Measurements from ENCODE around the gene DCTN4.

DNA sequence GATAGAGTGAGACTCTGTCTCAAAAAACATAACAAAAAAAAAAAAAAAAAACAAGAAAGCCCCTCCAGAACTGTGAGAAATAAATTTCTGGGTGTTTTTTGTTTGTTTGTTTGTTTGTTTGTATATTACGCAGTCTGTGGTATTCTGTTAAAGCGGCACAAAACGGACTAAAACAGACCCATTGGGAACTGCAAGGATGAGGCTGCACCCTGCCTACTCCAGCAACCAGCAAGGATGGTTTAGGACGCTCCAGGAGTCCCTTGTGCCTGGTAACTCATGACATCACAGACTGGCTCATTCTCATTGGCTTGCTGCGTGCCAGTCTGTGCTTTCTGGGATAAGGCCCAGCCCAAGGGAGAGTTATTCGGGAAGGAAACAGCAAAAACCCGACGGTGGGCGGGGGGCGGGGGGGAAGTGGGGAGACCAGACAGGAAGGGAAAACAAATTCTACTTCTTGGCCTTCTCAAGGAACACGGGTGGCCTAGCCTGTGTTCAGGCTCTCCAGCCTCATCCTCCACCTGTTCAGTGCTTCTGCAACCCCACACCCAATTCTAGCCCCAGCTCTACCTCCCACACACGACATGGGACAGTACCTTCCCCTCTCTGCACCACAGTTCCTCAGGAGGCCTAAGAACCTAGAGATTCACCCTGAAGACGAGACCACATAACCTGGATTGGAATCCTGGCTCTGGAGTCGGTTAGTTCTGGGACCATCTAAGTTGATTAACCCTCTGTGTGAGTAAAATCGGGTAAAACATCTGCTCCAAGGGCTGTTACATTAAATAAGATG is 2.8 kb downstream of the CD74 start:
- PRO-cap, result no peak
- RAMPAGE, long total RNA, 4 experiments, result no peak in any of the 4 experiments

DNA sequence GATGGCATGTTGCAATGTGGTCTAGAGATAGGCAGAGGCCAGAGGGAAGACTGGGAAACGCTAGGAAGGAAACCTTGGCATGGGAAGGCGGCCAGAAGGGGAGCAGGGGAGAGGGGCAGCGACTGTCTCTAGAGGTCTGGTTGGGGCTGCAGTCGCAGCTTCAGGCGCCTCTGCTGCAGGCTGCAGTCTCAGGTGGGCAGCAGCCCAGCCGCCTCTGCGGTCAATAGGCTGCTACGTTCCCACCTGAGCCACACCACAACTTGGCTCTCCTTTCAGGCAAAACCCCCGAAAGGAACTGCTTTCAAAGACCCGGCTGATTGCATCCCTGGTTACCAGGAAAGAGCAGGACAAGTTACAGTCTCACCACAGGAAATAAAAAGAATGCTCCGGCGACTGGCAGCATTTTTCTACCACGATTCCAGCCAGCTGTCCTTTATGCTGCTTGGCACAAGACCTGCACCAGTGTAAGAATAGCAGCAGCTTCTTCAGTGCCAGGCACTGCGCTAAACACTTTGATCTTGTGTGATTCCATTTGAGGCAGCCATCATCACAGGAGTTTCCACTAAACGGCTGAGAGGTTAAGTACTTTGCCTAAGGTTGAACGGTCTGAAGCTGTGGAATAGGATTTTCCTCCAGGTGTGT is 7.6 kb downstream of the RPS14 start:
- PRO-cap, result no peak
- RAMPAGE, long total RNA, 4 experiments, result no peak in any of the 4 experiments

DNA sequence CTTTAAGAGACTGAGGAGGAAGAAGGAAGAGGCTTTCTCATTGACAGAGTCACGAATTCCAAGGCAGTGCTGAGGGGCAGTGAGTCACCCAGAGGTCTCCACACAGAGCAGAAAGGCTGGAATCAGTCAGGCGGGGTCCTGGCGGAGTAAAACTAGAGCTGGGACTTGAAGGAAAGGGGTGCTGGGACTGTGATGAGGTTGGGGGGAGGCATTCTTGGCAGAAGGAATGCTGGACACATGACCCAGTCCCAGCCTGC is 23.4 kb upstream of the RPS14 start:
- PRO-cap, result no peak
- RAMPAGE, long total RNA, 4 experiments, result no peak in any of the 4 experiments

DNA sequence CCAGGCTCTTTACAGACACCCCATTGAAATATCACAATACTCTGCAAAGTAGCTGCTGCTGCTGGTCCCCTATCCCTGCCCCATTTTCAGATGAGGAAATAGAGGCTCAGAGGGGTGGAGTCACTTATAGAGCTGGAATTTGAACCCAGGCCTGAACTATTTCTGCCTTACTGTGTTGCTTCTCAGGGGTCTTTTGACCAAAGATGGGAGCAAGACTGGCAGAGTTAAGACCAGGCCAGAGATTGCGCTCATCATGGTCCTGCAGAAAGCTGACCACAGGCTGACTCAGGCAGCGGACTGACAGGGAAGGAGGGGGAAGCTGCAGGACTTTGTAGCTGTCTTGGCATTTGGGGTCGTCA is 18.5 kb upstream of the NDST1 start:
- PRO-cap, result no peak
- RAMPAGE, long total RNA, 4 experiments, result no peak in any of the 4 experiments

DNA sequence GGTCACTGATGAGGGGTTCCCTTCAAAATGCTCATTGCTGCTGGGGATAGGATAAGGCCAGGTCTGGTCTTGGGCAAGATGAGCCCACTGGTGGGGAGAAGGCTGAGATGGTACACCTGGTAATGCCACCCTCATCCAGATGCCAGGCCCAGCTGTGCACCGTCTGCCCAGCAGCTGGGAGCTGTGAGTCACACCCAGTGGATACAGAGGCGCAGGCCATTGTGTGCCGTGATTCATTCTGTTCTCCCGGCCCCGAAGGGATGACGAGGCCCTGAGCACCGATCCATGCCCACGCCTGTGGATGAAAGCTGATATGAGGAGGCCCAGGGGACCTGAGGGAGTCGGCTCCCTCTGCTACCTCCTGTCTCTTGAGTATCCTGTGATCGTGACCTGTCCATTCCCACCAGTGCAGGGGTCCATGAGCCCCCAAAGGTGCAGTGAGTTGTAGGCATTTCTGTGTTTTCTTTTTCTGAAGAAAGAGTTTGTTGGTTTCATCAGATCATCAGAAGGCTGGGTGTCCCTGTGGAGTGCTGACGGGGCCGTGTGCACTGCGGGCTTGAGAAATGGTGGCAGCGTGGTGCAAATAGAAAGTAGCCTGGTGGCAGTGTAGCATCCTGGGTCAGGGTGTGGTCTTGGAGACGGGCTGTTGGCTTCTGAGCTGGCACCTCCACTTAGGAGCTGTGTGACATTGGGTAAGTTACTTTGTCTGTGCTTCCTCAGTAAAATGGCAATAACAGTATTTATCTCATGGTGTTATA is 10.2 kb upstream of the NDST1 start:
- PRO-cap, result no peak
- RAMPAGE, long total RNA, 4 experiments, result no peak in any of the 4 experiments

GRCh38 chr5:150533156-150533567 is 25.2 kb downstream of the NDST1 start:
- PRO-cap, result no peak
- RAMPAGE, long total RNA, 4 experiments, result no peak in any of the 4 experiments

DNA sequence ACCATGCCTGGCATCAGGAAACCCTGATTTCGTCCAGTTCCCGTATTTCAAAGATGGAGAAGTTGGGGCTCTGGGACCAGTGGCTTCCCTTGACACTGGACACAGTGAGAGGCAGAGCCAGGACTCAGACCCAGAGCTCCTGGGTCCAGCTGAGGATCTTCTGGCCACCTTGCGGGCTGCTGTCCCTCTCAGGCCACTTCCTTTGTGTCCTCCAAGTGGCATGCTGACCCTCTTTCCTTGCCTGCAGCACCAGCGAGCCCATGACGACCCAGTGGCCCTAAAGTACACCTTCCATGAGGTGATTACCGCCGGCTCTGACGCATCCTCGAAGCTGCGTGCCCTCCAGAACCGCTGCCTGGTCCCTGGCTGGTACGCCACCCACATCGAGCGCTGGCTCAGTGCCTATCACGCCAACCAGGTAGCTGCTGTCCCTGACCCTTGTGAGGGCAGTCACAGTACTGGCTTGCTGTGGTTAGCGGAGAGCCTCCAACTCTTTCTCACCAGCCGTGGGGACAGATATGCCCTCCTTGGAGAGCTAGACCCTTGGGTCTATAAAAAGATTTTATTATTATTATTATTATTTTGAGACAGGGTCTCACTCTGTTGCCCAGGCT is 40.1 kb downstream of the NDST1 start:
- PRO-cap, result no peak
- RAMPAGE, long total RNA, 4 experiments, result no peak in any of the 4 experiments

DNA sequence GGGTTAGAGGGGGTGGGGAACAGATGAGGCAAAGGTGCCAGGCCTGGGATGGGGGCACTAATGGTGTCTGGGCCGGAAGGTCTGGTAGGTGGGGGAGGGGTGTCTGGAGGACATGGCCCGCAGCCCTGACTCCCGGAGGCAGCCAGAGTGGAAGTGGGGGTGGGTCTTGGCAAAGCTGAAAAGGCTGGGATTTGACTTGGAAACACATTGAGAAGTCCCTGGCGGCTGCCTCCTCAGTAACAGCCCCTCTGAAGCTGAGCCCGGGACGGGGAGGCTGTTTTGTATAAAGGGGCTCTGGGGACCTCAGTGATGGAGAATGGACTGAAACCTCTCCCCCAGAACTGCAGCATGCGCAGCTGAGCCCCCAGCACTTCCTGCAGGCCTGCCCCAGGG is 49.4 kb upstream of the SYNPO start:
- PRO-cap, result no peak
- RAMPAGE, long total RNA, 4 experiments, result no peak in any of the 4 experiments

- PRO-cap, result no peak
- RAMPAGE, long total RNA, 4 experiments, result no peak in any of the 4 experiments
These were observed 35.9 kb upstream of the SYNPO start for GRCh38 chr5:150604464-150605142.

- PRO-cap, result no peak
- RAMPAGE, long total RNA, 4 experiments, result no peak in any of the 4 experiments
These were observed 26.3 kb upstream of the SYNPO start for GRCh38 chr5:150613945-150614779.

DNA sequence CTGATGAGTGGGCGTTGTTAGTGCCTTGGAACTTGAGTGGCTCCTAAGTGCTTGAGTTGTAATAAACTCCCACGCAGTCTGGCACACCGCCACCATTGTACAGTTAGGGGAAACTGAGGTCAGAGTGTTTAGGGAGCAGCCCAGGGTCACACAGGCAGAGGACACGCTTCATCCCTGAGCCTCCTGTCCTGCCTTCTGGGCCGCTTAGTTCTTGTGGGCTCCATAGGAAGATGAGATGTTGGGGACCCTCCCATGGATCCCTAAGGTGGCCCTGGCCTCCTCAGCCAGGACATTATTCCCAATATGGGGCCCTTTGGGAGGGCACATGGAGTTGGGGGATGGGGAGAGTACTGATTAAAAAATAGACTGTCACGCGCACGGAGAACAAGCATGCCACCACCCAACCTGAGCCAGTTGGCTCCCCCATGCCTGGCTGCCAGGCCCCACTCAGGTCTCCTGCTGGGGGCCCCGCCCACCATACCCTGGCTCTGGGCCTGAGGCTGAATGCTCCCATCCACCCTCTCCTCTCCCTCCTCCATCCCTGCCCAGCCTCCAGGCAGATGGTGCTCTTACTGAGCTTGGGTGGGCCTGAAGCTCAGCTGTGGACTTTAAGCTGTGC is 10.2 kb upstream of the SYNPO start:
- PRO-cap, result no peak
- RAMPAGE, long total RNA, 4 experiments, result no peak in any of the 4 experiments

DNA sequence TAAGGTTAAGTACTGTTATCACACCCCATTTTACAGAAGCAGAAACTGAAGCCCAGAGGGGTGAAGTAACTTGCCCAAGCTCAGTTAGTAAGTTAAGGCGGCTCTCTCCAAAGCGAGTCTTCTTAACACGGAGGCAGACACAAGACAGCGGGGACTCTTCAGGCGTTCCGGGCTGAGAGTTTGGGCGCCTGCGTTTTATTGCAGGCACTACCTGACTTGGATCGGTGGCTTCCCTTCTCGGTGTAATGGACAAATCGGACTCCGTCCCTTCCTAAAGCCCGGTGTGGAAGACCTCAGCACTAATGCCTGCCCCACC is 5.0 kb upstream of the MYOZ3 start:
- PRO-cap, result no peak
- RAMPAGE, long total RNA, 4 experiments, result no peak in any of the 4 experiments

GRCh38 chr5:150758135-150759436 is at the start of gene DCTN4:
DCTN4 (minus strand) TSS chr5:150759017.
- PRO-cap, result no peak
- RAMPAGE, long total RNA, 4 experiments, result start-site peak on the minus strand in 2 of 4 experiments, at chr5:150758982-150759047 at its widest, 188 to 860 reads per replicate

DNA sequence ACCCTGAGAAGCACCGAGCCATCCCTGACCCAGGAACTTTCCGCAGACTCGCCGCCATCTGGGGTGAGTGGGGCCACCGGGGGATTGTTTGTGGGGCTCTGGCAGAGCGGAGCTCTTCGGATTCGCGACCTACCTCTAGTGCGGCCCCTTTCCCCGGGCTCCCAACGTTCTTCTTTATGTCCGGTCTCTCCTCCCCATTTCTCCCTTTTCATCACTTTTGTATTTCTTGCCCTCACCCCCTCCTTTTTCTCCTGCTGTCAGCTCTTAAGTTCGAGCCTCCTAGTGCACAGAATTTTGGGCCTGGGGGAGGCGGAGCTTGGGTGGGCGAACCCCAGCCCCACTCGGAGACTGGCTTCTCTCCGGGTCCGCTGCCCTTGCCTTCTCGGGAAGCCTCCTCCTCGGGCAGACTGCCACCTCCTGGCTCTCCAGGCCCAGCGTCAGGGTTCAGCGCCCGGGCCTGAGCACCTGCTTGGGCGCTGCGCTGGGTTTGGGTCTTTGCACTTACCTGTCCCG is 409 bp downstream of the SMIM3 start:
- PRO-cap, result no peak
- RAMPAGE, long total RNA, 4 experiments, result no peak in any of the 4 experiments

DNA sequence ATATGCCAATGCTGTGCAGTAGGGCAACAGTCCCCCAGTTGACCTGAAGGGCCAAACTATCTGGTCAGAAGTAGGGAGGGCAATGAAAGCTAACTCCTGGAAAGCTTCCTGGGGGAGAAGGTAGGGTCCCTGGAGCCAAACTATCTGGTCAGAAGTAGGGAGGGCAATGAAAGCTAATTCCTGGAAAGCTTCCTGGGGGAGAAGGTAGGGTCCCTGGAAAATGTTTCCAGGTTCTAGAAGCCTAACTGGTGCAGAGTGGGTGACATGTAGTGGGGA is 48.4 kb upstream of the ZNF300 start:
- PRO-cap, result no peak
- RAMPAGE, long total RNA, 4 experiments, result no peak in any of the 4 experiments

DNA sequence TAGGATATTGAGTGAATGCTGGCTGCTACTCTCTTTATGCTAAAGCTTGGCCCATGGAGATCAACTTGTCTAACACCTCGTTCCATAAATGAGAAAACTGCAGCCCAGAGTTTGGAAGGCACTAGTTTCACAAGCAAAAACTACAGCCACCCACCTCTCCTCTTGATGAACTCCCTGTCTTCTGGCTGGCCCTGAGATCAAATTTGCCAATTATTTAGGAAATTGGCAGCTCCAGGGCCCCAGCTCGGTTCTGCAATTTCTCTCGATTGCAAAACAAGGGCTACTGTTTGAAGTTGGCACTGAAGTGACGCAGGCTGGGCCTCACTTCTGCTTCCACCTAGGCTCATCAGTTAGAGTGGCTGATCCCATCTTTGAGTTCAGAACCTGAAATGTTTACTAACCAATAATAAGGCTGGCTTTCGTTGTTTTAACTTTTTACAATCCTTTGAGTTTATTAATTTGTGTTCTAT is 3.7 kb upstream of the GPX3 start:
- PRO-cap, result no peak
- RAMPAGE, long total RNA, 4 experiments, result no peak in any of the 4 experiments

- PRO-cap, result no peak
- RAMPAGE, long total RNA, 4 experiments, result no peak in any of the 4 experiments
These were observed 5.5 kb downstream of the GPX3 start for GRCh38 chr5:151025754-151026518.

GRCh38 chr5:151106291-151106826 is 25.5 kb upstream of the TNIP1 start:
- PRO-cap, result no peak
- RAMPAGE, long total RNA, 4 experiments, result no peak in any of the 4 experiments

DNA sequence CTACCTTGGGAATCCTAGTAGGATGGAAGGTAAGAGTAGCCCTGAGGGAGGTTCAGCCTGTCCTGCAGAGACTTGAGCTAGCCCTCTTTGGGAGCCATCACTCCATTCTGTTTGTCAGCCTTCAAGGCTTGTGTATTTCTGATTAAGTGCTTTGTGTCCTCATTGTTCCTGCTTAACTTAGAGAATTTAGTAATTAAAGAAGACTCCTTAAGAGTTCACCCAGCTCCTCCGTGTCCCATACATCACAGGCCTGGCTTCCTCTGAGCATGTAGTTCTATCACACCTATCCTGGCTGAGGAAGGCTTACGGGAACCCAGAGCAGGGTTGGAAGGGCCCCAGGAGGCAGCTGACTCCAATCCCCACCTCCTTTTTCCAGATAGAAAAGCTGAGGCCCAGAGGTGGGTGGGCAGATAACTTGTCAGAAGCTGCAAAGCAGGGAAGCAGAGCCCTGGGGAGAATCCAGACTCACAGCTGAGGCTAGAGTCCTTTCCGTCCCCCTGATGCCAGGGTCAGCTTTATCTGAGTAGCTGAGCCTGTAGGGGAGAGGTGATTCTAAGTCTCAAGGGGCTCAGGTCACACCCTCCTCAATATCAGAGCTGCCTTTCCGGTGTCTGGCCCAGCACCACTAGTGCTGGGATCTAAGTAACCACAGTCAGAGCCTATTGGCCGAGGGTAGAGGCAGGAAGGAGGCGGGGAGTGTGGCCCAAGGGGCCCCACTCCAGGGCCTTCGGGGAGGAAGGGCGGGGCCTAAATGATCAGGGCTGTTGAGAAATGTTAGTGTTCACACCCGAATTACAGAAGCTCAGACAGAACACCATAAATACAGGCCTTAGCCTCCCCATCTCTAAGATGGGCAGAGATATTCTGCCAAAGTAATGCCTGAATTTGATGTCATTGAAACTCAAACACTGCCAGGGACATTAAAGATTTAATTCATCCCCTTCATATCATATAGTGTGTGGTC is 10.0 kb downstream of the CCDC69 start:
- PRO-cap, result no peak
- RAMPAGE, long total RNA, 4 experiments, result no peak in any of the 4 experiments

- PRO-cap, result no peak
- RAMPAGE, long total RNA, 4 experiments, result no peak in any of the 4 experiments
These were observed 841 bp downstream of the CCDC69 start for GRCh38 chr5:151222914-151223587.

All from omental fat pad (tissue), 4 donors.